ENCODE data around the genes CHERP, CPAMD8 and NR2F6.

DNA sequence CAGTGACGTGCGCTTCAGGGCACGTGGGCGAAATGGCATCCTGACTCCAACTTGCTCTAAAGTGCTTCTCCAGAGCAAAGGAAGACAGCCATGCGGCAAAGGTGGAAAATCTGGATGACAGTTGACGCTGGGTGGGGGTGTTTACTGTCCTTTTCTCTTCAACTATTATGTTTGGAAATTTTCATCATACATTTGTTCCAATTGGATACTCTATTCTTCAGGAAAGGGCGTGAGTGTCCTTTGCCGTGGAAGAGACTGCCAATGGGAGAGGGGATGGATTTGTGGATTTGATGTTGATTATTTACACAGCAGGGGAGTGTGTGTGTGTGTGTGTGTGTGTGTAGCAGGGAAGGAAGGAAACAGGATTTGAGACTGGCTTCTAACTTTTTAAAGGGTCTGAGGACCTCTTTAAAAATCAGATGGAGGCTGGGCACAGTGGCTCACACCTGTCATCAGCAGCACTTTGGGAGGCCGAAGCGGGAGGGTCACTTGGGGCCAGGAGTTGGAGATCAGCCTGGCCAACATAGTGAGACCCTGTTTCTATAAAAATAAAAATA lies 25.2 kb downstream of the KLF2 start:
- RRBS, result no CpG with 5 or more reads among the region's 10 CpGs

DNA sequence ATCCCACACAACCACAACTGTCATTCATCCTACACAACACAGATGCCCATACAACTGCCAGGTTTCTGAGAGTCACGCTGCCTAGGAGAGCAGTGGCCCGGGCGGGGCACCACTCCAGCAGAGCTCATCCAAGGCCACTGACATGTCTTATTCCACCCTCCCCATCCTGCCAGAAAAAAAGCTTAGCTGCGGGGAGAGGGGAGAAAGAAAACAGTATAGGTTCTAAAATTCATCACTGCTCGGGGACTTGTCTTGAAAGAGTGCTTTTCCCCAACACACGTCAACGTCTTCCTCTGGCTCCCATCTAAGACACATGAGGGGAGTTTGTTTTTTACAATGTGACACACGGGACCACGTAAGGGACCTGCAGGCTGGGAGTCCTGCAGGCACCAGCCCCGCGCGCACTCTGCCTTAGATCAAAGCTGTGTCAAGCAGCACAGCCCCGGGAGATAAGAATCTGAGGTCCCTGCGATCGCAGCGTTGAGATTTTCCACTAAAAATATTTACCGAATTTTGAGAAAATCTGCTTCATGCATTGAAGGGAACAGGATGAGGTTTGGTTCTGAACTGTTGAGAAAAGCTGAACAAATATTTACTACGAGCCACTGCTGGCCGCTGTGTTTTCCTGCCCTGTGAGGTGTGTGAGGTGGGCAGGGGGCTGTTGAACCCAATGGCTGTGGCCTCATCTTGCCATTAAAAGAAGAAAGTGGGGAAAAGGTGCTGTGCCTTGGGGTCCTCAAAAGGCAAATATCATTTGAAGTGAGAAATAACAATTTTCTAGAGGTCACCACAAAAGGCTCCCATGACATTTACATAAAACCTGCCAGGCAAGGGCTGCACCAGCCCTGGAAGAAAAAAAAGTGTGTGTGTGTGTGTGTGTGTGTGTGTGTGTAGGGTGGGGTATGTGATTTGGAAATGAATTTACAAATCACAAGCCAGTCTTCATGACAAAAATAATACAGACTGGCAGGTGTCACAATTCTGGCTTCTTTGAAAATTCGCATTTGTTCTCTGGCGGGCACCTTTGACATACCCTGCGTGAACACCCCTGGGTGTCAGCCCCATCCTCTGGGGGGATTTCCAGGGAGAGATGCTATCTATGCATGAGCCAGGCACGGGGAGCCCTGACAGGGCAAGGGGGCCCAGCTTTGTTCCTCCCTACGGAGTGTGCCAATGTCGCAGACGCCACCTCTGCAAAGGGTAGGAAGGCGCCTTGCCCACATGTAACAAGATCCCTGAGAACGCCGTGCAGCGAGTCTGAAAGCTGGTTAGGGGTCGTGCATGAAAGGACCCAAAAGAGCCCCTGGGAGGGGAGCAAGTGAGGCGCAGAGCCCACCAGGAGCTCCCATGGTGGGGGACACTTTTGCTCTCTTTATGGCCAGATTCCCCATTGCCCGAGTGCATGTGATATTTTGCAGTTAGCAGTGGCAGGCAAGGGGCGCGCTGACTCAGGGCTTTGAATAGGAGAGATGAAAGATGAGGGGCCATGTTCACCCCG lies 44.7 kb downstream of the KLF2 start:
- RRBS, result no CpG with 5 or more reads among the region's 36 CpGs

- RRBS, result no CpG with 5 or more reads among the region's 28 CpGs
Observed at GRCh38 chr19:16417445-16418159, 54.2 kb downstream of the EPS15L1 start.

DNA sequence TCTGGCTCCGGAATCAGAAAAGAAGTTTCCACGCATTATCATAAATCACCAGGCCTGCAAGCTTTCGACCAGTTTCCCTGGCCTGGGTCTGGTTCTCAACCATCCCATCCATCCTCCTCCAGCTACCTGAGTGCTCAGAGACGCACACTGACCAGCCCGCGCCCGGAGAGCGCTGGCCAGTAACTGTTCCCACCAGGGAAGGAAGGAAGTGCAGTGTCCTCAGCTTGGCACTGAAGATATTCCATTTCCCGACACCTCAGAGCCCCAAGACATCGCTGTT lies 29.2 kb downstream of the EPS15L1 start:
- RRBS, result no CpG with 5 or more reads among the region's 10 CpGs

GRCh38 chr19:16519002-16519469 lies 22.8 kb downstream of the C19orf44 start:
- RRBS, result no CpG with 5 or more reads among the region's 26 CpGs

DNA sequence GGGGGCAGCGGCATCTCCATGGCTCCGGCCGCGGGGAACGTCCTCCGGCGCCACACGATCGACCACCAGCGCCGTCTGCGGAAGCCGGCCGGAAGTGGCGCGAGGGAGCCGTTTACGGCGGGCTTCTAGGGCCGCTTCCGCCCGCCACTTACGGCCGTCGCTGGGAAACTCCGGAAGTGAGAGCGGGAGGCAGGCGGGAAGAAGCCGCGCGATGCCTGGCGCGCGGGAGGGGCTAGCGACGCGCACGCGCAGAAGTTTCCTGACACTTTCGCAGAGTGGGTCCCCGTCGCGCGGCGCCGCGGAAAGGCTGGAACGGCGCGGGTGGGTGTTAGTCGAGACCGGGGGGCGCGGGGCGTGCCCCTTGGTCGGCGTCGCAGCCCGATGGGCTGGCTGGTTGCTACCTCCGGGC lies at the start of gene CHERP:
CHERP (minus strand) TSS at position 79 of the 409 bp plus-strand sequence.
- RRBS, result 2% methylated on average over 31 of the region's 60 CpGs

- RRBS, result no CpG with 5 or more reads among the region's 10 CpGs
Observed at GRCh38 chr19:16607786-16608141, 20.2 kb downstream of the MED26 start.

- RRBS, result no CpG with 5 or more reads among the region's 10 CpGs
Observed at GRCh38 chr19:16624069-16624615, 3.9 kb downstream of the MED26 start.

GRCh38 chr19:16865205-16865715 lies 23.5 kb upstream of the F2RL3 start:
- RRBS, result 96% methylated on average over 8 of the region's 21 CpGs

- RRBS, result 3% methylated on average over 14 of the region's 97 CpGs
Observed at GRCh38 chr19:17026435-17027661, at the start of gene CPAMD8. Gene CPAMD8 (minus strand): TSS chr19:17026810.

DNA sequence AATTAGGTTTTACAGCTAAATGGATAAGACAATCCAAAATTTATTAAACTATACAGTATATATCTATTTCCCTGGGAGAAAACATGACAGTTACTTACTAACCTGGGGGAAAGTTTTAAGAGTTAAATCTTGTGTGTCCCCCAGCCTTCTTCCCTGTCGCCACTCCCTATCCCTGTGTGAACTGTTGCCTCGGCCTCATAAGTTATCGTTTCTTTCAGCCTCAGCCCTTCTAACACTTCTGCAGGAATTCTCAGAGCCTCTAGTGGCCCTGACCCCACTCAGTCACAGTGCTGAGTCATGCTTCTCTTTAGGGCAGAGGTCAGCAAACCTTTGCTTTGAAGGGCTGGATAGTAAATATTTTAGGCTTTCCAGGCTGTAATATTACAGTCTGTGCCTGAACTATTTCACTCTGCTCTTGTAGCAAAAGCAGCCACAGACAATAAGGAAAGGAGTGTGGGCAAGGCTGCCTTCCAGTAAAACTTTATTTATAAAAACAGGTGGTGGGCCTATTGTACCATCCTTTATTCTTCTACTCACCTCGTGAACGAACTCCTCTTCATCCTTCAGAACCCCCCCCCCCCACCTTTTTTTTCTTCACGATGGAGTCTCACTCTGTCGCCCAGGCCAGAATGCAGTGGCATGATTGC lies 22.0 kb downstream of the MYO9B start:
- RRBS, result no CpG with 5 or more reads among the region's 7 CpGs

GRCh38 chr19:17109757-17110646 lies 34.4 kb downstream of the MYO9B start:
- RRBS, result 89% methylated on average over 4 of the region's 28 CpGs

GRCh38 chr19:17112322-17113169 lies 37.0 kb downstream of the MYO9B start:
- RRBS, result no CpG with 5 or more reads among the region's 23 CpGs

GRCh38 chr19:17149615-17150025 lies 65.5 kb upstream of the USE1 start:
- RRBS, result no CpG with 5 or more reads among the region's 6 CpGs

GRCh38 chr19:17177943-17178494 lies 37.1 kb upstream of the USE1 start:
- RRBS, result no CpG with 5 or more reads among the region's 16 CpGs

GRCh38 chr19:17205510-17206422 lies 9.4 kb upstream of the USE1 start:
- RRBS, result no CpG with 5 or more reads among the region's 37 CpGs

GRCh38 chr19:17244989-17246003 lies at the start of gene NR2F6:
Gene NR2F6 (minus strand): TSS chr19:17245919.
- RRBS, result 2% methylated on average over 71 of the region's 154 CpGs

- RRBS, result no CpG with 5 or more reads among the region's 14 CpGs
Observed at GRCh38 chr19:17315546-17316334, 6.4 kb downstream of the DDA1 start.

DNA sequence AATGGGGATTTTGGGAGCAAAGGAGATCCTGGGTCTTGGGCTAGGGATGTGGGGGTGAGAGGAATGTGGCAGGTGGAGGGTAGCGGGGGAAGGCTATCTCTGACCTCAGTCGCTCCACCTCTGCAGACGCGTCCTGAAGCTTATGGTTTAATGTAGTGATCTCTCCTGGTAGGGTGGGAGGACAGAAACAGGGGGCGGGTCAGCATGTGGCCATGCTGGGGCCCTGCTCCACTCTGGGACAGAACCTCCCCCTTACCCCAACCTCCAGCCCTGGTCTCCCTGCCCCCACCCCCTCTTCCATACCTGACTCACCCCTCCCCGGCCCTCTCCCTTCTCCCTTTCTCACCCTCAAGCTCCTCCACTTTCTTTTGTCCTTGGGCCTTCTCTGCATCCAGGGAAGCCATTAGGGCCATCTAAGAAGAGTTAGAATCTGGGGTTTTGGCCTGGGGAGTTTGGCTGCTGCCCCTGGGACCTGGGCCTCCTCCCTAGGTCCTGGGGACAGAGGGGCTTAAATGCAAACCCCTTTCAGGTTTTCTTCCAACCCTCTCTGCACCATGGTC lies 1.3 kb downstream of the BST2 start:
- RRBS, result no CpG with 5 or more reads among the region's 6 CpGs

DNA sequence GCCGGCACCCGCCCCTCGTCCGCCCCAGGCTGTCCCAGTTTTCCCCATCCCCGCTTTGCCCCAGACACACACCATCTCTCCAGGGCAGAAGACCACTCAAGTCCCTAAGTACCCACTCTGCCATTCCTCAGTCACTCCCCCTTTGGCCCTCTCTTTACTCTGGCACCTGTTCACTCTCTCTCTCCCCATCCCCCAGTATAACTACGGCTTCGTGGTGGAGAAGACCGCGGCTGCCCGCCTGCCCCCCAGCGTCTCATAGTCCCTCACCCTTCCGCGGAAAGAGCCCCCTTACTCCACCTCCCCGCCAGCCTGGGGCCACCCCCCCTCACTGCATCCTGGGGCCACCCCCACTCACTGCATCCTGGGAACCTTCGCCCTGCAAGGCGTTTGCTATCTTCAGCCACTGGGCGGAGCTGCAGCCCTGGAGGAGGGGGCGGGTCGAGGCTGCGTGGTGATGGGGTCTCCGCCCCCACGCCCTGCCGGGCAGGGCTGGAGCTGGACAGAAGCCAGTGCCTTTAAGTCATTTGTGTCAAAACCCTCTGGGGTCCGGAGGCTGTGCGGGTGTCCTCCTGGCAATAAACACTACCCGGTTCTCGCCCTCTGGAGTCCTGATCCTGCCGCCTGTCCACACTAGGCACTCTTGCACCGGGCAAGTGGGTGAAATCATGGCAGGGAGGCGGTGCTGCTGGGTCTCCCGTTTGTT lies 5.0 kb downstream of the MVB12A start:
- RRBS, result 25% methylated on average over 7 of the region's 31 CpGs